Measurements from ENCODE around the genes MTRF1L and RGS17.

GRCh38 chr6:152380793-152382074 lies 255.9 kb downstream of the SYNE1 start:
- PRO-cap = unidirectional peak, minus-strand start at chr6:152381347

DNA sequence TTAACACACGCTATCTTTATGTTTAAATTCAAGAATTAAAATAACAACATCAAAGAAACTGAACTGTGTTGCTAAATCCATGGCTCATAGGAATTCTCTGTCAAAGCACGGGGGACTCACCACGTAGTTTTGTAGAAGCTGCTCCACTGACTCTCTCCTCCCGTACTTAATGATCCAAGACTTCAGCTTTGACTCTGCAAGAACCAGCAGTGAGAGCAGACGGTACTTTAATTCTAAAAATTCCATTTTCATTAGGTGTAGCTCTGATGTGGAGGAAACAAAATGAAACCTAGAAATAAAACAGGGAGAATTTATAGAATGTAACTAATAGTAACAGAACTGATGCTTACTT lies 165.7 kb downstream of the SYNE1 start:
- PRO-cap = no peak

DNA sequence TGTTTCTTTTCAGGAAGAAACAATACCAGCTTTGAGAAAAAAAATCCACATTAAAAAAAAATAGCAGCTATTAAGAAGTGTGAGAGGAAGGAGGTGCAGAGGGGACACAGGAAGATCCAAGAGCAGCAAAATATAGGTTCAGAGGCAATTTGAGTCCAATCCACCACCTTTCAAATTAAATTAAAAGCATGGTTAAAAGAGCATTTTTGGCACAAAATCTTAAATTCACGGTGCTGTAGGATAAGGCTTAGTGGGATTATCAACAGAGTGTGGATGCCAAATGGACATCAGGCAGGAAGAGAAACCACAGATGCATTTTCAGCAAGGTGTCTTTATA lies 70.8 kb downstream of the SYNE1 start:
- PRO-cap = no peak

DNA sequence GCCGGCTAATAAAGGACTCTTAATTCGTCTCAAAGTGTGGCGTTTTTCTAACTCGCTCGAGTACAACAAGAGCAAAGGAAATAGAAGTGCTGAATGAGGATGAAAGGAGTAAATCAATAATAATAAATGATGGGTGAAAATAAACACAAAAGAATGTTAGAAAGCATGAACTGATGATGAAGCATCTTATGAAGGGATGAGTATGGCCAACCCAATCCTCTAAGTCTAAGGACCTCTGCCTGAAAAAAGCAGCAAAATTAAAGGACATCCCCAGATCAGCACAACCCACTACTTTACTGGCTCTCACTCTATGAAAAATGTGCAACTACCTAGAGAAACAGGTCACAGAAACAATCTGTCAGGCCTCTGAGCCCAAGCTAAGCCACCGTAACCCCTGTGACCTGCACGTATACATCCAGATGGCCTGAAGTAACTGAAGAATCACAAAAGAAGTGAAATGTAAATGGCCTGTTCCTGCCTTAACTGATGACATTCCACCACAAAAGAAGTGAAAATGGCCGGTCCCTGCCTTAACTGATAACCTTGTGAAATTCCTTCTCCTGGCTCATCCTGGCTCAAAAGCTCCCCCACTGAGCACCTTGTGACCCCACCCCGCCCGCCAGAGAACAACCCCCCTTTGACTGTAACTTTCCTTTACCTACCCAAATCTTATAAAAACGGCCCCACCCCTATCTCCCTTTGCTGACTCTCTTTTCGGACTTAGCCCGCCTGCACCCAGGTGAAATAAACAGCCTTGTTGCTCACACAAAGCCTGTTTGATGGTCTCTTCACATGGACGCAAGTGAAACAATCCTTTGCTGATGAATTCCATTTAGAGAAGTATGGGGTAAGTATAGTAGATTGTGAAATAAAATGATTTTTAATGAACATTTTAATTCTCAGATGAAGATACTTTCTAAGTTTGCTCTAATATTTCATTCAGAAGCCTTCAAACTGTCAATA lies 14.8 kb upstream of the MYCT1 start:
- PRO-cap = no peak

DNA sequence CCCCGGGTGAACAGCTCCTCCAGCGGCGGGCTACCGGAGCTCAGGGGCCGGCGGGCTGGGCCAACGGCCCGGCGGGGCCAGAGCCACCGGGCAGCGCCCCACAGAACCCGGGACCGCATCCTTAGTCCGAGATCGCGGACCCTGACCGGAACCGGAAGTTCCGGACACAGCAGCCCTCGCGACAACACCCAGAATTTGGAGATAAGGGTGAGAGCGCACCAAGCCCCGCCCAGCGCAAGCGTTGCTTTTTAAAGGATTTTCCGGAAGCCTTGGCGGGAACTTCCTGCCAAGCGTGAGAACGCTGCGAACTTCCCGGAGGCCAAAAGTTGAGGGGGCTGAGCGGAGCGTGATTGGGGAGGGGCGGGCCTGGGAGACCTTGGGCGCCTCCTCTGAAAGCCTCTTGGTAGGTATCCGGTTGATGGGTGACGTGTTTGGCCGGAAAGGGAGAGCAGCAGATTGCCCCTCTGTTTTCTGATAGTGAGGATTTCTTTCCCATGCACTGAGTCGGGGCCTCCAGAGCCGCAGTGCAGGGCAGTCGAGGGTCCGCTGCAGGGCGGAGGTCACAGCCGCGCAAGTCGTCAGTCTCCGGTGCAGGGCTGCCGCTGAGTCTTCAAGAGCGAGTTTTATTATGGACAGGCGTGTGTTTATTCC lies at the start of gene MTRF1L:
Gene MTRF1L (minus strand): TSS at position 143 of the 651 bp plus-strand sequence.
- PRO-cap = bidirectional peak, plus-strand start at position 275 of the sequence, minus-strand start at position 123 of the sequence

GRCh38 chr6:153130871-153131610 lies at the start of gene RGS17:
TSS of gene RGS17 (minus strand) at chr6:153131282.
- PRO-cap = unidirectional peak, plus-strand start at chr6:153131345

DNA sequence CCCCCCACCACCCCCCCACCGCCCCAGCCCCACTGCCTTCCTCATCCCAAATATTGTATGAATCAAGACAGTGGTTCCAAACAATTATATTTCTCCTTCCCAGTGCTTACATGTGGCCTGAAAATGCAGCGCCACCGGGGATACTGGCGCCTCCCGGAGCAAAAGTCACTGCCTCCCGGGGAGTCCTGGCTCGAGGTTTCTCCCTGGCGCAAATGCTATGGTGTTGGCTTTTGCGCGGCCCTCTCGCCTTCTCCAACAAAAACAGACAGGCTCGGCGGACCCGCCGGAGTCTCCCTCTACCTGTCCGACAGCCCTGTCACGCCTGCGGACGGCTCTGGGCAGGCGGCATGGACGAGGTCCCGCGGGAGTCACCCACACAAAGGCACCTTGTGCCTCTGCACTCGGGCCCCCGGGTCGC lies 1.2 kb downstream of the CNKSR3 start:
- PRO-cap = no peak

DNA sequence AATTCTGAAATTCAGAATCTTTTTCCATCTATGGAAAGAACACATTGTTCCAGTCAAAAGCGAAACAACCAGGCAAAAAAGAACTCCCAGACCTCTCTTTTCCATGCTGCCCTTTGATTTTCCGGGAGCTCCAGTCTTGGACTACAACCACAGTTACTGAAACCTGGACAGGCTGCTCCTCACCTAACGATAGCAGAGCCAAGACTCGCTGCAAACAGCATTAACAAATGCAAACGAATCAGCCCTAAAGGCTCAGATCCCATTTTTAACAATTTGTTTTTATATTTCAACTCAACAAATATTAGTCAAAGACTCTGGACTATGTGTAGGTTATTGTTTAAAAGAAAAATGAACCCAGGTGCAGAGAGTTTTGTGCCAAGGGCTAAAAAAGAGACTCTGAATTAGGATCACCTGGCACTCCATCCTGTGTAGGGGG lies 108.8 kb upstream of the CNKSR3 start:
- PRO-cap = no peak

- PRO-cap = no peak
Measured at GRCh38 chr6:154797877-154798489, 64.8 kb downstream of the SCAF8 start.

DNA sequence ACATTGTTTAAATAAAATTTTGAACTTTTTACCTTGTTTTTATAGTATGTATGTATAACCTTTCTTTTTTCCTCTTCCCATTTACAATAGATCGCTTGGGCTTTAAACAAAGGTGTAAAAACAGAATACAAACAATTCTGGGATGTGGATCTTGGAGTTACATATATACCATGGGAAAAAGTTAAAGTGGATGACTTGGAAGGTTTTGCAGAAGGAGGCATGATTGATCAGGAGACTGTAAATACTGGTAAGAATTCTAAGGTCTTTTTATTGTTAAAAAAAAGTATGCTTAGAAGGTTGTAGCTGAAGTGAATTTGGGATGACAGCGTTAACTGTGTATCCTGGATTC lies 86.8 kb downstream of the SCAF8 start:
- PRO-cap = no peak

- PRO-cap = no peak
Measured at GRCh38 chr6:155078502-155078920, 83.4 kb downstream of the TIAM2 start.

DNA sequence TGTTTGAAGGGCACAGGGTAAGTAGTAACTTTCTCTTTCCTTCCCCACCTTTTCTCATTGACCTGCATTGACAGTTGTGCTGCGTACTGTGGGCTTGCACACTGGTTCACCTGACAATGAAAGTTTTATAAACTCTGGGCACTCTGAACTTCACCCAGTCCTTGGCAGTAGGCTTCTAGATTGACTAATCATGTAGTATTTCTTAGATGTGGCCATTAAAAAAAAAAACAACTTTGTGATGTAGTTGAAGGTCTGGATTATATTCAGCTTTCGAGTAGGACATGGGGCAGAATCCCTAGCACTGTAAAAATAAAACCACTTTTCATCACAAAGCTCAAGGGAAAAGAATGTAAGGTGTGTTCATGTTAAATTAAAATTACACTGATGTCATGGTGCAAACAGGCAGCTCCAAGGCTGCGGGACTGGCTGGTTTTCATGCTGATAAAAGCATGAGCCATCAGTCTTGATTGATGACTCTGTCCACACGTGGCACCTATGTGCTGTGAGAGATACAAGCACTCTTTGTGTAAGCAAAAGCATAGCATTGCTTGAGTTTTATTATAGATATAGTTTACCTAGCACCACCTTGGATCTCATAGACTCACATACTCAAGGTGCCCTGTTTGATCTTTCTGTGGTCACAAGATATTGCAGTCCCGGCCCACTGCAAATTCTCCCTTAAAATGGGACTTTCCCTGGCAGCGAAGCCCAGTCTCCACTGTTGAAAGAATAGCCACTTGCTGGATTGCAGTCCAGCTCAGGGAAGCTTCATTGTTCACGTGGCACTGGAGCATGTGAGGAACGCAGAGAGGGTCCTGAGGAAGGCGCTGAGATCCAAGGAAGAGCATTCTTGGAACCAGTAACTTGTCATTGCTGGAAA lies 90.5 kb downstream of the TIAM2 start:
- PRO-cap = no peak

DNA sequence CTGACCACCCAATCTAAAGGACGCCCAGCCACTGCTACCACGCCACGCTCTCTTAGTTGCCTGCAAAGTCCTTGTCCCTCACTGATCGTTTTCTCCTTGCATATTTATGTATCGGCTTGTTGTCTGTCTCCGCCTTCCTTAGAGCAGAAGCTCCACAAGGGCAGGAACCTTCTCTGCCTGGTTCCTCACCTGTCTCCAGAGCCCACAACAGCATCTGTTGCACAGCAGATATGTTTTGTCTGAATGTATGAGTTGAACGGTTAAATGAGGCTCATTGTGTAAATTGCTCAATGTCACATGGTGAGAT lies 96.0 kb downstream of the TIAM2 start:
- PRO-cap = no peak

DNA sequence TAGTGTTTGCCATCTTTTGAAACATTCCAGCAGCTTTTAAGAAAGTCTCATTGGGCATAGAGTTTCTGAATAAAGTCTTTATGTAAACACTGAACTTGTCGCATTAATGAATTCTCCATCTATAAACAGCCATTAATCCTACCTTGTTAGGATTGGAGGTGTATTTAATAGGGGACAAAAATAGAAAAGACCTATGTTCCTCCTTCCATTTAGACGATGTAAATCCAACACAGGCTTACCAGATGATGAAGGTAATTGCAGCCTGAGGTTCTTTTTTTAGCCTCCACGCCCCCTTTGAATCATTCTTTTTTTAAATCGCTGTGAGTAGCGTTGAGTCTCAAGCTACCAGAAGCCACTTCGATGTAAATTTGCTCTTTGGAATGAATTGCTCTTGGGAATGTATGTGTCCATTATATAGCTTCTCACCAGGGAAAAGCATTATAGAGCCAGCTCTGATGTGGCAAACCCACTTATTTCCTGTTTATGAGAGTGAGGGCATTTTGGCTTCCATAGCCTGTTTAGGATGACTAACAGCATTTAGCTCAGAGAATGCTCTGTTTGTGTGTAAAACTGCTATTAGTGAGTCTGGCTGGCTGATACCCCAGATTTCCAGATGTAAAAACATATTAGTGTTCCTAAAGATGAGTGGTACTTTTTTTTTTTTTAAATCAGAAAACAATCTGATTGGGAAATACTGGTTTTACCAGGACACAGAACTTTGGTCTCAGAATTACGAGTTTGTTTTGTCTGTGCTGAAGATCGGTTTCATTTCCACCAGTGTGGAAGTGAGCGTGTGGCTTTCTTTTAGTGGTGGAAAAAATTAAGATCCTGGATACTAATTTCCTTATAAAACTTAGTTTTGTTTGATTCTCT lies 74.9 kb upstream of the CLDN20 start:
- PRO-cap = no peak

GRCh38 chr6:155228544-155228999 lies 35.2 kb upstream of the CLDN20 start:
- PRO-cap = no peak

DNA sequence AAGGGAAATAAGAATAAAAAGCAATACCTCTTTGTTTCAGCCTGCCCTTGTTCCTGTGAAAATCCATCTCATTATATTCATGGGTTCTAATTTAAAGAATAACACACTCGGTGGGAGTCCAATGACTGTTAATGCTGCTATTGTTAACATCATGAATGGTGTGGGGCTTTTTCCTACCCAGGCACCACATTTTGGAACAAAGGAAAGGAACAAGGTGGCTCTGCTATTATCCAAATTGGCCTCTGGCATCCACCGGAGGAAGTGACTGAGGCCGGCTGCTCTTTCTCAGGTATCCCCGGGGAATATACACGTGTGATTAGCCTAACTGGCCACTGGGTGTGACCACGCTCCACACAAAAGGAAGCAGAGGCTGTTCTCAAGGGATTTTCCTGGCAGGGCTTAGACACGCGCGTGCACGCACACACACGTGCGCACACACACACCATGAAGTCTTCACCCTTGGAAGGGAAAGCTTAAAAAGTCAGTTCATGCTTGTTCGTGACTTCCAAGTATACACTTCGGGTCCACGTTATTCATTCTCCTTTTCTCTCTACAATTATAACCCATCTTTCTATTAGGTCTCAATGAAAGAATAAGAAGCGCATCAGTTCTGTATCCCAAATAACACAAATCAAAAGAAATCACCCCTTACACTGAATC lies 601.1 kb upstream of the ARID1B start:
- PRO-cap = no peak

GRCh38 chr6:156422963-156423650 lies 354.1 kb upstream of the ARID1B start:
- PRO-cap = no peak

DNA sequence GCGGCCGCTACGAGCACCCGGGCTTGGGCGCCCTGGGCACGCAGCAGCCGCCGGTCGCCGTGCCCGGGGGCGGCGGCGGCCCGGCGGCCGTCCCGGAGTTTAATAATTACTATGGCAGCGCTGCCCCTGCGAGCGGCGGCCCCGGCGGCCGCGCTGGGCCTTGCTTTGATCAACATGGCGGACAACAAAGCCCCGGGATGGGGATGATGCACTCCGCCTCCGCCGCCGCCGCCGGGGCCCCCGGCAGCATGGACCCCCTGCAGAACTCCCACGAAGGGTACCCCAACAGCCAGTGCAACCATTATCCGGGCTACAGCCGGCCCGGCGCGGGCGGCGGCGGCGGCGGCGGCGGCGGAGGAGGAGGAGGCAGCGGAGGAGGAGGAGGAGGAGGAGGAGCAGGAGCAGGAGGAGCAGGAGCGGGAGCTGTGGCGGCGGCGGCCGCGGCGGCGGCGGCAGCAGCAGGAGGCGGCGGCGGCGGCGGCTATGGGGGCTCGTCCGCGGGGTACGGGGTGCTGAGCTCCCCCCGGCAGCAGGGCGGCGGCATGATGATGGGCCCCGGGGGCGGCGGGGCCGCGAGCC lies 1.4 kb downstream of the ARID1B start:
- PRO-cap = bidirectional peak, plus-strand start at position 413 of the sequence, minus-strand start at position 250 of the sequence

DNA sequence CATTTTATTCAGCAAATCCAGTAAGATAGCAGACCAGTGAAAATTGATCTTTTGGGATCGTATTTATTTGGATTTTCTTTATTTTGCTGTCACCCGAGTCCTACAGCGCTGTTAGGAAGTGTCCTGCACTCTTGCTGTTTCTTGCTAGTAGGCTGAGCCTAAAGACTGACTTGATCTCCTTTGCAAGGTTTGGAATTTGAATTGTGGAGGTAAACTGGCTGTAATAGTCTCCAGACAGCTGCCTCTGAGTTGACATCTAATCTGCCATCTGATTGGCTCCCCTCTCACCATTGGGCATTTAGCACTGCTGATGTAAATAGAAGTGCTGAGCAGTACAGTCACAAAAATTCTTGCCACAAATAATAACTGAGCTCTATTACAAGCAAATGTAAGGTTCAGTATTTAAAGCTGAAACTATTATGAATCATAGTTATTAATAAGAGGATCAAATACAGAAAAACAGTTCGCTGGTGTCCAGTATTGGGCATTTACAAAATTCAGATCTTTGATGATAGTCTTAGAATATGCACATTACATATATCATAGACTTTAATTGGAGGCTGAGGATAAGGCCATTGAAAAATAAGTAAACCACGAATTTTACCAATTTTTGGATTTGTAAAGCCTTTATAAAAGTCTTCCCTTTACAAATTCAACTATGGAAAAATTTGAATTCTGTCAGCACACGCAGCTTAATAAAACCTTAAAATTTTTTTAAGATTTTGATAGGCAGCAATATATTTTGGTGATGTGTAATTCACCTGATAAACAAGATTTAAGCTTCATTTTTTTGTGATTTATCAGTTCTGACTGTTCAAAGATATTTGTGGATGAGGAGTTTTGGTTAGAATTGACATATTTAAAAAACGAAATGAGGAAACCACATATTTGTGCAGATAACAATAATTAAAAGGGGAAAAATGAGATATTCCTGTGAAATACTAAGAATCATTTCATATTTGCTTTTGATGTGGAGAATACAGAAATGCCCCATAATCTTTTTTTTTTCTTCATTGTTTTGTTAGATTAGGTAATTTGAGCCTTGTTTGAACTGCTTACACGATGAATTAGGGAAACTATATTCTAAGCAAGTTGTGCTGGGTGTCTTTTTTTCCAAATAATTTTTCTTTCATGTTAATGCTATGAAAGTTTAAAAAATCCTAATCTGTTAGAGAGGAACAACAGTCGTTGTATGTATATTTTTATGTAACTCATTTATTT lies 3.5 kb downstream of the ARID1B start:
- PRO-cap = no peak

DNA sequence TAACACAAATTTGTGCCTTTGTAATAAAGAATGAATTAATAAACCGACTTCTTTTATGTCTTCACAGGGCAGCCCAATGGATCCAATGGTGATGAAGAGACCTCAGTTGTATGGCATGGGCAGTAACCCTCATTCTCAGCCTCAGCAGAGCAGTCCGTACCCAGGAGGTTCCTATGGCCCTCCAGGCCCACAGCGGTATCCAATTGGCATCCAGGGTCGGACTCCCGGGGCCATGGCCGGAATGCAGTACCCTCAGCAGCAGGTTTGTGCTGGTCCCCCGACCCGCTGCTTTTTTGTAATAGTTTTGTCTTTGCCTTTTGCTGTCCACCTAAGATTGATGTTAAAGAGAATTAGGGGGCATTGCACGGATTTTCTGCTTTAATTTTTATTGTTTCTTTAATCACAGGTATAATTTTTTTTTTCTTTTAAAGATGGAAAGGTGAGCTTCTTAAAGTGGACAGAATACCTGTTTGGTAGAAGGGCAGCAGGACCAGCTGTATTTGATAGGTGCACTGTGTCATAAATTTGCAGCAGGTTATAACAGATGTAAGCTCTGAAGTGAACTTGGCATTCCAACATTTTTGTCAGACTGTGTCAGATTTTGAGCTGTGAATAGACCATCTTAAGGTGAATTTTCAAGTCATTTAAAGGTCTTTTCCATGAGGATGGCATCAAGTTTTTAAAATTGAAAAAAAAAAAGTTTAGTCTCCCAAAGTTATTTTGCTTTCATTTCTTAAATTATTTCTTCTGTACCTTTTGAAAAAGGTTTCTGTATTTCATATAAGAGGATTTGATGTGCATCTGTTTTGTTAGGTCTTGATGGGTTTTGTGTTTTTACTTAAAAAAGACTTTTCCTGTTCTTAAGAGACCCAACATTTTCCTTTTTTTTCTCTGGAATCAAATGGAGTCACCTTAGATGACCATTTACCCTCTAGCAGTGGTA lies 52.3 kb downstream of the ARID1B start:
- PRO-cap = no peak